Mesenchymal stem cell of the bone marrow (primary cell): ENCODE measurements around a stretch of chr5.

- CAGE, long polyA plus RNA = no peak
Measured at GRCh38 chr5:170249584-170250197, 16.9 kb downstream of the C5orf58 start.

DNA sequence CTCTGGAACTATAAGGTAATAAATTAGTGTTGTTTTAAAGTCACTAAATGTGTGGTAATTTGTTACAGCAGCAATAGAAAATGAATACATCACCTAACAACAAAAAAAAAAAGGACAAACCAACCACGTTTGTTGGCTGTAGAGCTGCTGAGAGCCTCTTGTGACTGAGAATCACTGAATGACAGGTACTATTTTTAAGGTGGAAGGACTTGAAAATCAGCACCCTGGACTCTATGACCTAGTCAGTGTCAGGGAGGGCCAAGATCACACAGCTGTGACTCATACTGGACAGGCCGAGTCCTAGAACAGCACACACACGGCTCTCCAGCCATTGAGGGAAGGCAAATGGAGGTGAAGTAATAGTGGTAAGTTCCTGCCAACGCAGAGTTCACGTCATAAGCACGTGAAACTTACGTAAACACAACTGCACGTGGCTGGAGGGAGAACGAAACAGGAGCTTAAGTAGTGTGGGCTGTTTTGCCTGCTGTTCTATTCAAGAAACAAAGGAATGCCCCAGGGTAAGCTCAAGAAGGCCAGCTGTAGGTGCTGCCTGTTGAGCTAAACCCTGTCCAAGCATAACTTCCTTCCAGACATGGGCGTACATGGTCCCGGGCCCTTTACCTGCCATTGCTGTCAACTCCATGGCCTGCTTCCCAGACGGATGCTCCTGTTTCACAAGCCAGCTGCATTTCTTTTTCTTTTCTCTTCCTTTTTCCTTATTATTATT lies 10.0 kb upstream of the LCP2 start:
- CAGE, long polyA plus RNA = no peak

GRCh38 chr5:170313318-170313923 lies 15.8 kb upstream of the LCP2 start:
- CAGE, long polyA plus RNA = no peak

GRCh38 chr5:170631728-170632177 lies 127.9 kb downstream of the KCNIP1 start:
- CAGE, long polyA plus RNA = no peak

DNA sequence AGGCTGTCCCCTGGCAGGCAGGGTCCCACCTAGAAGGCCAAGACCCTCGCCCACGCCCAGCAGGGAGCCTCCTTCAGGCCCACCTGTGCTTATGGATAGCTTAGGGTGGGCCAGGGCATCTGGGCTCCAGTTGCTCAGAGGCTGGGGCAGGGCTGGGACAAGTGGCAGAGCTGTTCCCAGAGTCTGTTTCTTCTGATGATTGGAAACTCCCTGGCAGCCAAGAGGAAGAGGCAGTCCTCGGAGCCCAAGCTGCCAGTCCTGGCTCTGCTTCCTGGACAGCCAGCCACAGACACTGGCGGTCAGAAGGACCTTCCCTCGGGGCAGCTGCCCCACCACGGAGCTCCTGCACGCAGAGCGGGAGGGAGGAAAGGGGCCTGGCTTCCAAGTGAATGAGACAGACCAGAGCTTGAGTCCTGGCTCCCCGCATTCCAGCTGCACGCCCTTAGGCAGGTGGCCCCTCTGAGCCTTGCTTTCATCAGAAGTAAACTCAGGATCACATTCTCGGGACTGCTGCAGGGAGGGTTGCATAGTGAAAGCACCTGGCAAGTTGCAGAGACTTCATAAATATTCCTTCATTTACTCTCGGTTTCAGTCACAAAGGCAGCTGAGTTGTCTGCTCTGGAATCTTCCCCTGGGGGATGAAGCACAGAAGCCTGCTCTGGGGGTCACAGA lies 37.9 kb upstream of the GABRP start:
- CAGE, long polyA plus RNA = no peak

DNA sequence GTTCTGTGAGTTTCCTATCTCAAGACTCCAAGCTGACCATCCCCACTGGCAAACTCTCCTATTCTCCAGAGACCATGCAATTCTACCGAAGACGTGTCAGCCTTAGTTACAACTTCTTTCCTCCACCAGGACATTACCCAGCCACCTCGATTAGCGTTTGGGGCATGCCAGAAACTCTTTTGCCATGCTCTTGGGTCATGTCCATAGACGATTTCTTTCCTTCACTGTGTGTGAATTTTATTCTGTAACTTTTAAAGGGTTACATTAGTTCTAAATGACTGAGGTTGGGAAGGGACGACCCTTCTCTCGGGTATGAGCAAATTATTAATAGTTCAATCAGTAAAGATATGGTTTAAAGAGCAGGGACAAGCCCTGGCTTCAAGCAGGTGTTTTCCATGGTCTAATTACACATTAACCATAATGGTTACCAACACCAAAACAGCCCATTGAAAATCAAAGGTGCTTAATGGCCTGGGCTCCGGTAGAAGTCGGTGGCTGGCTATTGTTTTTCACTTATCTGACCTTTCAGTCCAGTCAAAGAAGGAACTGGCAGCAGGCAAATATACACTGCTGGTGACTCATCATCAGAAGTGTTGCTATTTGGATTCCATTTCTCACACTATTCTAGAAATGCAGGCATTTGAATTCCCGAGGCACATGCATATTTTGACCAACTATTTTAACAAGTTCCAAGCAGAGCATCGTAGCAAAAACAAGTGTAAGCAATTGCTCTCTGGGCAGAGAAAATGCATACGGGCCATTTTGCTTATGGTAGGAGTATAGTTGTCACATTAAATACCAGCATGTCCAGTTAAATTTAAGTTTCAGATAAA lies 26.5 kb upstream of the GABRP start:
- CAGE, long polyA plus RNA = no peak

- CAGE, long polyA plus RNA = no peak
Measured at GRCh38 chr5:170771467-170771948, 12.0 kb upstream of the GABRP start.

DNA sequence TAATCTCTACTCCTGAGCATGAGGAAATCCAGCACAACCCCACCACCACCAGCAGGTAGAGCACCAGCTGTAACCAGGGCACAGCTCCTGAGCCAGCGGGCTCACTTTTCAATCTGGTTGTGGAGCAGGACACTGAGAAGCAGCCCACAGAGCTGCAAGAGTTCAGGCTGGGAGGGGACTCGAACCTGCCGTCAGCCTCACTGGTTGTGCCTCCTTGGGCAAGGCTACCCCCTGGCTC lies 10.0 kb upstream of the GABRP start:
- CAGE, long polyA plus RNA = no peak

DNA sequence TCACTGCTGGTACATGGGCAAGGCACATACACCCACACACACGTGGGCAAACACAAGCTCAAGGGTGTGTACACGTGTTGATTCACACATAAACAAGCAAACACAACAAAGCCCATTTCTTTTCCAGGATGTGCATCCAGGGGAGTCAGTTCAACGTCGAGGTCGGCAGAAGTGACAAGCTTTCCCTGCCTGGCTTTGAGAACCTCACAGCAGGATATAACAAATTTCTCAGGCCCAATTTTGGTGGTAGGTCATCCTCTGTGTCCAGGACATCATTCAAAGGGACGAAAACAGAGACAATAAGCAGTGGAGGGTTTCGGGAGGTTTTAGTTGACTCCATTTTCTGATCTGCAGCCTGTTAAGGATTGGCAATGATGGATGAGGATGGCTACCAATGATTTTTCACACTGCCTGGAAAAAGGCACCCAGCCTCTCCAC lies 5.5 kb downstream of the GABRP start:
- CAGE, long polyA plus RNA = no peak

- CAGE, long polyA plus RNA = no peak
Measured at GRCh38 chr5:171392464-171393127, 4.9 kb downstream of the NPM1 start.

- CAGE, long polyA plus RNA = no peak
Measured at GRCh38 chr5:171570175-171570918, 150.9 kb downstream of the FGF18 start.

- CAGE, long polyA plus RNA = no peak
Measured at GRCh38 chr5:171701150-171701476, 84.5 kb upstream of the SMIM23 start.

GRCh38 chr5:171996318-171996934 lies 10.0 kb downstream of the FBXW11 start:
- CAGE, long polyA plus RNA = no peak

- CAGE, long polyA plus RNA = no peak
Measured at GRCh38 chr5:171999366-172000605, 6.7 kb downstream of the FBXW11 start.

DNA sequence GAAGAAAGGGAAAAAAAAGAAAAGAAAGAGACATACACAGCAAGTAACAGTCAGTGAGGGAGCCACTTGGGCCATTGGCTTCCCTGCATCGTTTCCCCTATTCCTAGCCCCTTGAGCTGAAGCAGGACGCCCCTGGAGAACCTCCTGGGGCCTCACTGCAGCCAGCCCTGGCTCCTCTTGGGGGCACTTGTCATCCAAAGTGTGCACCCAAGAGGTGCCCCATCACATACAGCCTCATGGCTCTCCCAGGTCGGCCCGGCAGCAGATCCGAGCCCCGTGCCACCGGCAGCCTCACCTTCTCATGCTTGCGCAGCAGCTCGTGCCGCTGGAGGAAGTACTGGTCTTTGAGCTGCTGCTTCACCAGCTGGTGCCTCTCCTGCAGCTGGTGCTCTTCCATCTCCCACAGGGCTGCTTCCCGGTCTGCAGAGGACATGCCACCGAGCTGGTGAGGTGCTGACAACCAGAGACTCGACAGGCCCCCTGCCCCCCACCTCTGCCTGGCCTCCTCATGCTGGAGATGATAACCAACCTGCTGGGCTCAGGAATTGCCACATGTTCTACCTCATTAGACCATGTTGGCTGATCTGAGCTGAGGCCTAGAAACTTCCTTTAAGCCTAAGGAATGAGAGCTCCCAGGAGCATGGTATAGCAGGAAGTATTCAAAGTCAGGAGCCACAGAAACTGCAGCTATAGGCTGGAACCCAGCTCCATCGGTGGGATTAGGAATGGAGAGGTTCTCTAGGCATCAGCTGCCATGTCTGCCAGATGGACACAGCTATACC lies 50.8 kb upstream of the FBXW11 start:
- CAGE, long polyA plus RNA = no peak

DNA sequence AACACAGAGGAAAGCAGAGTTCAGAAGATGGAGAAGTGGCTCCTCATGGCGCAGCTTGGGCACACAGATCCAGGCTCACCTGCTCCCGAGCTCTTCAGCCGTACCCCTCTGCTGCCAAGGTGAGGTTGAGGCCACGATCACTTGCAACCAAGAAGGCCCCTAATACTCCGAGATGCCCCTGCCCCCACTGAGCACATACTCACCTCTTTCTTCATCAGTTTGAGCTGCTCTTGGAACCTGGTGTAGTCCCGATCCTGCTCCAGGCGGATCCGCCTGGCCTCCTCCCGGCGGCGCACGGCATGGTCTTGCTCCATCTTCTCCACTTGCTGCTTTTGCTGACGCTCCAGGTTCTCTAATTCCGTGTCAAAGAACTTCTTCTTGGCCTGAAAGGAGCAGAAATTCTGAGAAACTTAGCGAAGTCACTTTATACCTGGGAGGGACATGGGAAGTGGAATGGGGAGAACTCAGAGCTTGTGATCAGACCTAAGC lies 75.7 kb upstream of the FBXW11 start:
- CAGE, long polyA plus RNA = no peak

DNA sequence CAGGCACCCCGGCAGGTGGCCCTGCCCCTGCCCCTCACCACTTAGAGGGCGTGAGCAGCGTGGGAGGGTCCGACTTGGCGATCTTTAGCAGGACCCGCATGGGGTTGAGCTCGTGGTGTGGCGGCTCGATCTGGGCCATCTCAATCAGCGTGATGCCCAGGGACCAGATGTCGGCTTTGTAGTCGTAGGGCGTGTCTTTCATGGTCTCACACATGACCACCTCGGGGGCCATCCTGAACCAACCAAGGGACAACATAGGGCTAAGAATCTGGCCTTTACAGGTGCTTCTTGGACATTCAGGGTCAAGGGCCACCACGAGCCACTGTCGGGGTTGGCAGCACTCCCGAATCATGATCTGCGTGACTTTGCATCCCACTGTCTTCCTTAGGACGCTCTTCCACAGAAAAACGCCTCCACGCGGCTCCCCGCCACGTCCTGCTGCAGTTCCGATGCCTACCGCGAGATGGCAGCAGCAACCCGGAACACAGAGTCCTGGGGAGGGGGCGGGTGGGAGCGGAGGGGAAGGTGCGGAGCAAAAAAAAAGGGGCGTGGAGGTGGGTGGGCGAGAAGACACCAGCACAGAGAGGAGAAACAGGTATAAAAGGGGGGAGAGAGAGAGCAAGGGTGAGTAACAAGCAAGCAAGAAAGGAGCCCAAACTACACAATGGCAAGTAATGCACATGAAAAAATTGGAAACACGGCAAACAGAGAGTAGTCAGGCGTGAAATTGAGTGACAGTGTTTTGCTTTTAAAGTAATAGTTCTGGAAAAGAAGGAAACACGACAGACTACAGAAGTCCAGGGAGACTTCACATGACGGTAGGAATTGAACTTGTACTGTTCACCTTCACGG lies 81.2 kb downstream of the STK10 start:
- CAGE, long polyA plus RNA = no peak

- CAGE, long polyA plus RNA = no peak
Measured at GRCh38 chr5:172142739-172143270, 45.2 kb downstream of the STK10 start.

GRCh38 chr5:172170736-172171156 lies 17.3 kb downstream of the STK10 start:
- CAGE, long polyA plus RNA = no peak

- CAGE, long polyA plus RNA = no peak
Measured at GRCh38 chr5:172178275-172179387, 9.4 kb downstream of the STK10 start.